ENCODE data around the gene SMIM1.

- RRBS: 38% methylated on average over 7 of the region's 39 CpGs
Measured at GRCh38 chr1:3291971-3292775, 162.3 kb upstream of the ARHGEF16 start.

DNA sequence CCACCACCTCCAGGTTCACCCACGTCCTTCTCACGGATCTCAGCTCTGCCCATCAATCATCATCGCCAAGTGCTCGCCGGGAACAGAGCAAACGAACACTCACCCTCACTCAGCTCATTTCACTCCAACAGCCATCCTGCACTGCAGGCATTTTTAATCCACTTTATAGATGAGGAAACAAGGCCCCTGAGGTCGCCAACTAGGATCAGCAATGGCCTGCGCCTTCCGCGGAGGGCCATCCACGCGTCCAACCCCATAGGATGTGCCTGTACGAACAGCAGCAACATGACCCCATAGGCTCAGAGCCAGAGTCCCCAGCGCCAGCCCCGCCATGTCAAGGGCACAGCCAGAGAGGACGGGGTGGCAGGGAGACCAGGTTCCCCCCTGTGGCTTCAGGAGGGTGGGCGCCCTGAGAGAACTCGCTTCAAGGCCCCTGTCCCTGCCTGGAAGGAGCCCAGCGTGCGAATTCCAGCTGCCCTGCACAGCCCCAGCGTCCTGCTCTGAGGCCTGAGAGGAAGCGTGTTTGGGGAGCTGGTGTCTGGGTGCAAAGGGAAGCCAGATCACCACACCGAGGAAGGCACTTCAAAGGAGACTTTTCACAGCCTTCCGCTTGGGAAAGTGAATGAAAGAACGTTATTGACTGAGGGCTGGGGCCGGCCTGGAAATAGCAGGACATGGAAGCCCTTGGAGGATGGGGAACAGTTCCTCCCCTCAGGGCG lies 119.6 kb upstream of the ARHGEF16 start:
- RRBS: 42% methylated on average over 2 of the region's 27 CpGs

DNA sequence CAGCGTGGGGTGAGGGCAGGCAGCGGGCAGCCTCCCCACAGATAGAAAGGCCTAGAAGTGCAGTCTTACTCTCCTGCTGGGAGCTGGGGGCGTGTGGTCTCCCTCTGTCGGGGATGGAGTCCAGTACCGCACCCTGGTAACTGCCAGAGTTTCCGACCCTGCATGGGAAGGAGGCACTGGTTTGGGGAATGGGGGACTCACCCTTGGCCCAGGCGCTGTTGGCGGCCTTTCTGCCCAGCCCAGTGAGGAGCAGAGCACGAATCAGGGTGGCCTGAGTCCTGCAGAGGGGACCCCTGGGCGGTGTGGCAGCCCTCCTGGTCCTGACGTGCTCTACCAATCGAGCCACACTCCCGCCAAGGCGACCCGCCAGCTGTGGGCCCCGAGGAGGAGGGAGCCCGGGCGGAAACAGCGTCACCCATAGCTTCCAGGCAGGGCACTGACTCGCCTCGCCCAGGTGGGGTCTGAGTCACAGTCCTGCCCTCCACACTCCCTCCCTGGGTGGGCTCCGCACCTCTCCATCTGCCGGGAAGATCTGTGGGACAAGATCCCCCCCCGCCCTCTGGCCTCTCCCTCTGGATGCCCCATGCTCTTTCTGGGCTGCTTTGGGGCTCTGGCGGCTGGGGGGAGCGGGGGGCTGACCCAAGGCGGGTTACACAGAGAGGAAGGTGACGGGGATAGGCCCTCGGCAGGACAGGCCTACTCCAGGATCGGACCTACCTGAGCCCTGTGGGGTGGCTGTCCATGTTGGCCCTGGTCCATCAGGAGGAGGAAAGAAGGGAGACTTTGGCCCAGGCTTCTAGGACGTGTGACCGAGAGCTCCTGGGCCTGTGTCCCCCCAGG lies 13.8 kb downstream of the ARHGEF16 start:
- RRBS: no CpG with 5 or more reads among the region's 32 CpGs

DNA sequence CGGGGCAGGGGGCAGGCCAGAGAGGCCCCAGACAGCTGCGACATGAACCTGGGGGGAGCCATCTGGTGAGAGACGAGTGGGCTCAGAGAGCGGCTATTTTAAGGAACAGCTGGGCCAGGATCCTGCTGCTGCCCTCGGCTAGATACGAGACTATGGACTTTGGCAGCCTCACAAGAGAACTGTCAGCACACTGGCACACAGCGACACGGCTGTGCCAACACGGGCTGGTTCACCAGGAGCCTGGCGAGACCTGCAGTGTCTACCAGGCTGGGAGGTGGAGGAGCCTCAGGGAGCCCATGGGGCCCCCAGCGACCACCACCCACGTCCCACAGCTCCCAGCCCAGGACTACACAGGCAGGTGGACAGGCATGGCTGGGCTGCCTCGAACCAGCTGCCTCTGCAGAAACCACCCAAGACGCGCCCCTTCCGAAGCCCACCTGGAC lies 75.0 kb downstream of the ARHGEF16 start:
- RRBS: no CpG with 5 or more reads among the region's 16 CpGs

DNA sequence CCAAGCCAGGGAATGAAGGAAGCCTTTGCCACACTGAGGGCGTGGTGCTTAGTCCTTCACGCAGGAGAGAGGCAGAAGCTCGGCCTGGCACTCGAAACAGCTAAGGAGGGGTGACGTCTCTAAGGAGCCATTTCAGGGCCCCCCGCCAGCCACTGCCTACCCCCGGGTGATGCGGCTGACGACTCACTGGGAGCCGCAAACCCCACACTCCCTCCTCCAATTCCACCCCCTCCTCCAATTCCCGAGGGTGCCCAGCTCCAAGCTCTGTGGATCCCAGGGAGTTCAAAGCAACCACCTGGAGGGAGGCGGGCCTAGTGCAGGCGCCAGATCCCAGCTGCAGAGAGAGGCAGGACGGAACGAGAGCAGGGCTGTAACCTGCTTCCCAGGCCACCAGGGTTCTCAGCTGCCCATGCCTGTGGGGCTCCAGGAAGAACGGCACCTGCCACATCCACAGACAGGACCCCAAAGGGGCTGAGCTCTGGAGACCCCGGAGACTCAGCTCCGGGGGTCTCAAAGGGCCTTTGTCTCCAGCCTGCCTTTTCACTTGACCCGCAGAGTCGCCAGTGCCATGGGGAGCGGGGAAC lies 75.8 kb downstream of the ARHGEF16 start:
- RRBS: no CpG with 5 or more reads among the region's 21 CpGs

- RRBS: 1% methylated on average over 50 of the region's 108 CpGs
Measured at GRCh38 chr1:3530792-3532028, 76.7 kb downstream of the ARHGEF16 start.

DNA sequence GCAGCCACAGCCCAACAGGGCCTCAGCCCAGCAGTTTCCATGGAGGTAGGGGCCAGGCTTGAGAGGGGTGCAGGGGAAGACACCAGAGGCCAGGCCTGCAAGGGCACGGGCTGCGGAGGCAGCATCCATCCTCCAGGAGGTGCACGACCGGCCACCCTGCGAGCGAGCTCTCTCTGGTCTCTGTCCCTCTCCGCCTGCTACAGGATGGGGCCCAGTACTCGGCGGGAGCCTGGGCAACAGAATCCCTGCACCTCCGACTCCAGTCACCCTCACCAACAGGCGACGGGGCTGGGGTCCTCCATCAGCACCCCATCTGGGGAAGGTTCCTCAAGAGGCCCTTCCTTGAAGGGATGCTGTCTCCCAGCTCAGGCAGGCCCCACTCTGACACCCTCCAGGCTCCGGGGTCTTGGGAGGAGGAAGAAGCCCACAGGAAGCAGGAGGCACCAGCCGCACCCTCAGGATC lies 77.8 kb downstream of the MEGF6 start:
- RRBS: no CpG with 5 or more reads among the region's 14 CpGs

DNA sequence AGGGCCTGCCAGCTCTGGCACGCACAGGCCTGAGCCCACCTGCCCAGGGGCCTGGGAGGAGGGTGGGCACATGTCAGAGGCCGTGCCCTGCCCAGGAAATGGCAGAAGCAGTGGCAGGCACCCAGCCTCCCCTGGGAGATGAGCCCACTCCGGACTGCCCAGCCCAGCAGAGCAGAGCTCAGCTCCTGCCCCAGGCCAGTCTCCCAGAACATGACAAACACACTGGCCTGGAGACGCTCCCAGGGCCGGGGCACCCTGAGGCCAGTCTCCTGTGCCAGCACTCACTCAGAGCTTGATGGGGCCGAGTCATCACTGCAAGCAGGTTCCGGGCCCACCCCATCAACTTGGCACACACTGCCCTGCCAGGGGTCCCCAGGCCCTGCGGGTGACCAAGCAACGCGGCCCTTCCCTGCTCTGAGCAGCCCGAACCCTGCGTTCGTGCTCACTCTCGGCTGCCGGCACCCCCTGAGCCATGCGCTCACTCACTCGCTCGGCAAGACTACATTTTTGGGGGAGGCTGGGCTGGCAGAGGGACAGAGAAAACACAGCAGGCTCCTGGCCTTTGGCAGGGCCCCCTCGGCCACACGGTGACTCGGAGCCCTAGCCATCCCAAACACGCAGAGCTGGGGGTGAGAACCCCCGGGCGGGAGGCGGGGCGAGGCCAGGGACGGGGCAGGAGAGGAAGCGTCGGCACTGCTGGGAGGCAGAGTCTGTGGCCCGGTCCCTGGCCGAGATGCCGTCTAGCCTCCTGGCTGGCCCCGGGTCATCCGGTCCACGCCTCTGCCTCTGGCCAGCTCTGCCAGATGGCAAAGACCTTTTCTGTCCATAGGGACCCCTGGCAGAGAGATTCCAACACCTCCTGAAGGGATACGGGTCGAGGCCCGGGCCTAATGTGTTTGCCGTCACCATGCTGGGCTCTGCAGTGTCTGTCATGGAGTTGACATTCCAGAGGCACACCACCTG lies 68.1 kb downstream of the MEGF6 start:
- RRBS: 40% methylated on average over 16 of the region's 39 CpGs

DNA sequence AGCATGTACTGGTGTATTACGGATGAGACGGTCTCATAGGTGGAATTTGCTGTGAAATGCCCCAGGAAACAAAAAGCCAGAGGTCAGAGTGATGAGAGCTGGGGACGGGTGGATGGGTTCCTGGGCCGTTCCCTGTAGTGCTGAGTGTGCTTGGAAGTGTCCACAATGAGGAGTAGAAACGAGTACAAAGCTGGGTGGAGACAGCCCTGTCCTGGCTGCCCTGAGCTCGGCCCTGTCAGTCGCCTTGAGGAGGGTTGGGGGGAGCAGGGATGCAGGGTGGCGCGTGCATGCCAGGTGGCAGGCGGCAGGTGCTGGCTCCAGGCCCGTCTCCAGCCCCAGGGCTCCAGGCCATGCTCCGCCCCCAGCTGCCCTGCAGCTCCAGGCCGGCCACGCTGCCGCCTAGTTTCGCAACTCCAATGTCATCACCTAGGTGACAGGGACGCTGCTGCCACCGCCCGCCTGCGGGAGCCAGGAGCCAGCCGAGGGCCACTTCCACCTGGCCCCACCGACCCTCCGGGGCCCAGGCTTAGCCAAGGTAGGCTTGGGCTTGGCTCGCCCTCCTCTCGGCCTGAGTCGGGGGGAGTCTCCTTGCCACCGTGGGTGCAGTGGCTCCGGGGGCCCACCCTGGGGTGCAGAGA lies 16.4 kb downstream of the TP73 start:
- RRBS: 26% methylated on average over 3 of the region's 28 CpGs

- RRBS: no CpG with 5 or more reads among the region's 19 CpGs
Measured at GRCh38 chr1:3739786-3740452, 12.3 kb upstream of the CCDC27 start.

- RRBS: 2% methylated on average over 38 of the region's 99 CpGs
Measured at GRCh38 chr1:3771941-3773008, at the start of gene SMIM1. SMIM1 (plus strand) TSS chr1:3772749.

GRCh38 chr1:3844788-3845418 lies 12.1 kb downstream of the CEP104 start:
- RRBS: no CpG with 5 or more reads among the region's 4 CpGs

DNA sequence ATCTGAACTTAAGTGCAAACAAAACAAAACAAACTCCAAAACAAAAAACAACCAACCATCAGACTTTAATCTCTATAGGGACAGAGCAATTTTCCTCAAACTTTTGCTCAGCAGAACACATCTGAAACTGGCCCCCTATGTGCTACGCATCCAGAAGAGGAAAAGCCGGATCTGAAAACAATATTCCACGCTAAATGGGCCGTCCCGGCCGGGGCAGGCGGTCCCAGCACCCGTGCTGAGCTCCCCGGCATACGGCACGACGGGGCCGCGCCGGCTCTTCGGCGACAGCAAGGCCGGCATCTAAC lies 623 bp downstream of the CEP104 start:
- RRBS: 0% methylated on average over 1 of the region's 18 CpGs

DNA sequence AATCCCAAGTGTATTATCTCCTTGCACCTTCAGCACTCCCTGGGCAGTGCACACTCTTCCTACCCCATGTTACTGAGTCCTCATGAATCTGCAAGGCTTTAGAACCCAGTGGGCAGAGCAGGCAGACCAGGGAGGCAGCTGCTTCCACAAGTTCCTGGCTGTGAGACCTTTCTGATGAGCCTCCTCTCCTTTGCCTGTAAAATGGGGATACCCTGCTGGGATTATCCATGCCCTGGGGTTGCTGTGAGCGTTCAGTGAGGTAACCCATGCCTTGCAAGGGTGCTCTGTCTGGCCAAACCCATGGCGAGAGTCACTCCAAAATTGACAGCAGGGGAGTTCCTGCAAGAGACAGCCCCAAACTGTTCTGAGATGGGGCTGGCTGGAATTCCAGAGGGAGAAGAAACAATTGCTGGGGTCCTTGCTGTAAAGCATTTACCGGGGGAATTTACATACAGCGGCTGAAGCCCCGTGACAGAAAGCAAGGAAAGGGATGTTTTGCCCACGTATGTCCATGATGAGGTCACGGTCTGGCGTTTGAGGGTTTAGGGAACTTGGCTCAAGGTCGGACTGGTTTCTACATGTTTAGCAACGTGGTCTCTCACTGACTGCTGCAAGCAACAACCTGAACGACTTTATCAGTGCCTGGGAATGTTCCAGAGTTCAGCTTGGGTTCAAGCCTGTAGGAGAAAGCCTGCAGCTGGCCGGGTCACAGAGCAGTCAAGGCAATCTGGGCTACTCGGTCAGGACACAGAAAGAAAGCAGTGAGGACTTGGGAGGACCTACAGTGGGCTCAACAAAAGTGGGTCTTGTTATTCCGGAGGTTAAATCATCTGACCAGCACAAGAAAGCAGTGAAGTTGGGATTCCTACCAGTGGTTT lies 323.1 kb downstream of the AJAP1 start:
- RRBS: 80% methylated on average over 2 of the region's 14 CpGs

GRCh38 chr1:5328922-5329767 lies 663.1 kb downstream of the NPHP4 start:
- RRBS: no CpG with 5 or more reads among the region's 6 CpGs

GRCh38 chr1:5810097-5810597 lies 182.1 kb downstream of the NPHP4 start:
- RRBS: no CpG with 5 or more reads among the region's 18 CpGs

- RRBS: 2% methylated on average over 51 of the region's 107 CpGs
Measured at GRCh38 chr1:6245337-6246689, 1.8 kb downstream of the HES3 start.

GRCh38 chr1:6248834-6249785 lies 5.1 kb downstream of the HES3 start:
- RRBS: 1% methylated on average over 45 of the region's 106 CpGs

- RRBS: no CpG with 5 or more reads among the region's 7 CpGs
Measured at GRCh38 chr1:6282702-6283059, 21.8 kb upstream of the GPR153 start.

DNA sequence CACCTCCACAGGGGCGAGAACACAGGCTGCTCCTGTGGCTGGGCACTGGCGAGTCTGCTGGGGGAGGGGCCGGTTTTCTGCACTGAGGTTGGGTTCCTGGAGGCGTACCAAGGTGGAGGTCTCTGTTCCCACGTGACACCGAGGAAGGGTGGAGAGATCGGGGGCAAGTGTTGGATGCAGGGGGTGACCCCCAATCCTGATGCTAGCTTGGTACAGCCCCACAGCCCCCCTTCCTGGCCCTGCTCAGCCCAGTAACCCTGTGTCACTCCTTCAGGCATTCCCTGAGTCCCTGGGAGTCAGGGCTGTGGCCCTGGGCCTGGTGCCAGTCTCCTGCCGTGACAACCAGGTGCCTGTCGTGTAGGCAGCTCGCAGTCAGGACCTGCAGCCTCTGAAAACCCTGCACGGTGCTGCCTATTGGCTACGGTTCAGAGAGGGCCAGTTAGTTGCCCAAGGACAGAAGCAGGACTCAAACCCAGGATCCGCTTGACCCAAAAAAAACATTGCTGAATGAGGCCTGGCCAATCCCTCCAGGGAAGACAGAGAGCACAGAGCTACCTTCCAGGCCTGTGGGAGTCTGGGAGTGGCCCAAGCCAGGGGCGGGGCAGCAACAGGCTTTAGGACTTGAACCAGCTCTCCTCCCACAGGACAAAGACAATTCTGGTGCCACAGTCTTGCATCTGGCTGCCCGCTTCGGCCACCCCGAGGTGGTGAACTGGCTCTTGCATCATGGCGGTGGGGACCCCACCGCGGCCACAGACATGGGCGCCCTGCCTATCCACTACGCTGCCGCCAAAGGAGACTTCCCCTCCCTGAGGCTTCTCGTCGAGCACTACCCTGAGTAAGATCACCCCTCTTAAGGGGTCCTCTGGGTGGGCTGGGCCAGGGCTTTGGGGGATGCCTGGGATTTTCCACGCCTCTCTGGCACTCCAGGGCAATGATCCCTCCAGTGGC lies 3.3 kb downstream of the ESPN start:
- RRBS: 55% methylated on average over 2 of the region's 26 CpGs